ENCODE results near the genes GTF3C6 and REV3L.

- PRO-cap = bidirectional peak, plus-strand start at chr6:110958743, minus-strand start at chr6:110958630
Measured at GRCh38 chr6:110958313-110959379, at the start of gene GTF3C6. GTF3C6 (plus strand) TSS chr6:110958706.

DNA sequence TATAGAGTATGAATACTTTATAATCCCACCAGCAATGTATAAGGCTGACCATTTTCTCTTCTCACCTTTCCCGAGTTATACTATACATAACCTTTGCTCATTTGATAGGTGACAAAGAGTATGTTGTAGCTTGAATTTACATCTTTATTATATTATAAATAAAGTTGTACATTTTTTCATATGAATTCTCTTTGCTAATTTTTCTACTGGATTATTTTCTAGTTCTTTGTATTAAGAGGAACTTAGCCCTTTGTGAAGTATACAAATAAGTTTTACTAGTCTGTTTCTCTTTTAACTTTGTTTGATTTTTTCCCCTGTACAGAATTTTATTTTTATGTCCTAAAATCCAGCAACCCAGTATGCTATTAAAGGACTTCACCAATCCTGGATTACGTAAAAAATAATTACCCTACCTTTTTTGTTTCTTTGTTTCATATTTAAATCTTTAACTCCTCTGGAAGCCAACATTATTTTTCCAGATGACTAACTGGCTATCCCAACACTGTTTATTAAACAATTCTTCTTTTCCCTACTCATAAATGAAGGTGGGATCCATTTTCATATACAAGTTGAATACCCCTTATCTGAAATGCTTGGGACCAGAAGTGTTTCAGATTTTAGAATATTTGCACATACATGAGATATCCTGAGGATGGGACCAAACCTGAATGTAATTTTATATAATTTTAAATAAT, 7.4 kb downstream of the REV3L start:
- PRO-cap = no peak

GRCh38 chr6:111482343-111483348, at the start of gene REV3L:
REV3L (minus strand) TSS chr6:111483218.
- PRO-cap = bidirectional peak, plus-strand start at chr6:111482626, minus-strand start at chr6:111482501; bidirectional peak, plus-strand start at chr6:111483016, minus-strand start at chr6:111482920; bidirectional peak, plus-strand start at chr6:111483390, minus-strand start at chr6:111483165

GRCh38 chr6:111536593-111537284, 53.7 kb upstream of the REV3L start:
- PRO-cap = no peak

- PRO-cap = no peak
Measured at GRCh38 chr6:111576171-111576807, 29.4 kb downstream of the TRAF3IP2 start.

DNA sequence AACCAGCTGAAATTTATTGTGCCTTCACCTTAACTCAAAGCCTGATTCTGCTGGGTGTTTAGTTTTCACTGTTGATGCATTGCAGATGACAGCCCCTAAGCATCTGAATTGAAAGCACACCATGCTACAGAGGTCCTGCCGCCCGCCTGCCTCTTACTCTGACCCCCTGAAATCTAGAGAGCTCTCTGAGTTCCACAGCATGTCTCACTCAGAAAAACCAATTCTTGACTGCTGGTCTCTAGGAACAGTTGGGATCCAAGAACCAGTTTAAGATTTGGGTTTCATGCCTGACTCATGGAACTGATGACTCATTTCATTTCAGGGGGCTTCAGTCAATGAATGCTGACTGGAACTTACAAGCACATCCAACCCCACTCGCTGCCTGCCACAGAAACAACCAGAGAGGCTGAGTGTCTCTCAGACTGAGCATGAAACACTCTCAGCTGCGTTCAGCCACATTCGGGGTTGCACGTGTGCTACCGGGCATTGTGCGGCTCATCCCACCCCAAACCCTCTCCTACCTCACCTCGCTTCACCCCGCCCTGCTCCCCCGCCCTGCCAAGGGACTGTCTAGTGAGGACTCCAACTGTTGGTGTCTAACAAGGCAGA, 19.9 kb upstream of the TRAF3IP2 start:
- PRO-cap = no peak

- PRO-cap = no peak
Measured at GRCh38 chr6:111663012-111663604, 57.4 kb upstream of the TRAF3IP2 start.

DNA sequence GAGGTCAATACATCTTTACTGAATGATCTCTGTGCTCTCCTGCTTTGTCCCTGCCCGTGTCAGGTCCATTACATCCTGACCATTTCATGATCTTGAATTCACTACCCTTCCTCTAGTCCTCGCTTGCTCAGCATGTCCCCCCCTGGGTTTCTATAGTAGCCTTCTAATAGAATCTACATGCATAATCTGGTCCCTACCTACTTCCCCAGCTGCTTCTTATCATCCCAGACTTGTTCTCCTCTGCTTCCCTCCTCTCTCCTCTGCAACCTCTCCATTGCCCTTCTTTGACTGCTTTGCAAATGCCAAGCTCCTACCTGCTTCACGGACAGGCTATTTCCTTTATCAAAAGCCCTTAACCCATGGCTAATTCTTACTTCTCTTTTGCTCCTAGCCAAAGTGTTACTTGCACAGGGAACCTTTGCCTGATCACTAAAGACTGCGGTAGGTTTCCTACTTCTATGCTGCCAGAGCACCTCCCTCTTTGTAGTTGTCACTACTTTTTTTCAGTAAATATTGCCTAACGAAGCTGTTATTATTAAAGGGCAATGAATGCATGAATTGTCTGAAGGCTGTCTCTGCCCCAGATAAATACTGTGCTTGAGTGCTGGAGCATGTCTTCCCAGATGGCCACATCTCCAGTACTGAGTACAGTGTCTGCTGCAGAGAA, 73.3 kb upstream of the TRAF3IP2 start:
- PRO-cap = no peak

GRCh38 chr6:111712360-111712989, 106.8 kb upstream of the TRAF3IP2 start:
- PRO-cap = no peak

DNA sequence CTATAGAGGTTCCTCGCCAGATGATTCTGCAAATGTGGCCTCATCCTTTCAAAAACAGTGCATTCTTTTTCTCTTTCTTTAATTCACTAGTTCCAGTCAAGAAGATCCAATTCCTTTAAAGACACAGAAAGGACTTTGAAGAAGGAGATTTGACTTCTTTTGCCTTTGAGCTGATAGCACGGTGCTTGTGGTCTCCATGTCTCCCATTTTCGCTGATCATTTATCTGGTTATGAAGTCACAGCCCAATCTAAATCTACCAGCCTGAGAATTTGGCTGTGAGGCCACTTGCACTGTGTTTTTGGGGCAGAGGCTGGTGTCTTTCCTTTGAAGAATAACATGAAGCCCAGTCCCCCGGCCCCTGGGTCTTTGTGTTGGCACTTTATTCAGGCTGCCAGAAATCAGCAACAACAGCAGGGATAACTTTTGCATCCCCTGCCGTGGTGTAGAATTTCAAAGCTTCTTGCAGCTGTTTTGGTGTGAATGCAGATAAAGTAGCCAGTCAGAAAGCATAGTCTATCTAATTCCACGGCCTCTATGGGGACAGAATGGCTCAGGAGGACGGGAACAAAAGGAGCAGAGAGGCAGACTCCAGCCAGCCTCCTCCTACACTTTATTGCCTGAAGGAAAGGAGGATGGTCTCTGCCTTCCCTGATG, 125.6 kb upstream of the TRAF3IP2 start:
- PRO-cap = no peak

GRCh38 chr6:111734657-111735040, 129.0 kb upstream of the TRAF3IP2 start:
- PRO-cap = no peak

DNA sequence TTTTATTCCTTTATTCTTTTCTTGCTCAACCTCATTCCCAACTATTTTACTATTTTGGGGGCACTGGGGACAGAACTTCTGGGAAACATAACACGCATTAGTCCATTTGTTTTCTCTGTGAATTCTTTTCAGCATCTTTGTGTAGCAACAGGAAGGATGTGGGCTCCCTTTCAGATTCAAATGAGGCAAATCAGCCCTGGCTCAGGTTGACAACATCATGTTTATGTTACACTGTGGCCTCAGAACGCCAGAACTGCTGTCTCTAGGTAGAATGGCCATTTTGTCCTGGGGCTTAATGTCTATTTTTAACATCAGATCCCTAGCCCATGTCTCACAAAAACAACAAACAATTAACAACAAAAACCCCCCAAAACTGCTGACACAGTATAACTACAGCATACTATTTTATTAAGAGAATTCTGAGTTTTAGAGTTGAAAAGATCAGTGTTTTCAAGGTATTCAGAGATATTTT, 122.1 kb downstream of the FYN start:
- PRO-cap = no peak

DNA sequence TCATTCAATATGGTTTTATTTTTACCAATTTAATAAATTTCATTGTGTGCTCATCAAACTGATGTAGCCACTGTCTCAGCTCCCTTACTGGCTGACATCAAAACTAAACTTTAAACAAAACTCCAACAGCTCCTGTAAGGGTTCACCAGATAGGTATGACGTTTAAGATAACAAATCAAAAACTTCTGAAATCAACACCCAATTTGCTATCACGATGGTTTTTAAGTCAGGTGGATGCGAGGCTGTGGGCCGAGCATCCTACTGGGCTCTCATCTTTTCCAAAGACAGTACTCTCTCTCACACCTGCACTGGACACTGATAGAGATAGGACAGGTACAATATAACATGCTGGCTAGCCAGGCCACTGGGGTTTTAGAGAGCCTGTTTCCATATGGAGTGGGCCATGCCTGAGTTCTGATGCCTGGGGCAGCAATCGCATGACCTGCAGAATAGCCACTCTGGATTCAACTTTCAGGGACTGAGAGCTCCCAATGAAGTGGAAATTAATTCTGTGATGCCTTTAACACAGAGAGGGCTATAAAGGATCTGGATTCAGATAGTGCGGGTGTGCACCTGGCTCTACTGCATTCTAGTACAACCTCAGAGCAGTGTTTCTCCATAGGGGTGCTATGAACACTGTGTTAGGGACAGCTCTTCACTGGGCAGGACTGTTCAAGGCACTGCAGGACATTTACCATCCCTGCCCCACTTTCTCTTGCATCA, 99.3 kb downstream of the FYN start:
- PRO-cap = no peak

- PRO-cap = no peak
Measured at GRCh38 chr6:111976206-111976548, 77.7 kb upstream of the CCN6 start.

GRCh38 chr6:112253296-112253867, 985 bp downstream of the LAMA4 start:
- PRO-cap = no peak

- PRO-cap = no peak
Measured at GRCh38 chr6:113360931-113361750, 496.0 kb upstream of the MARCKS start.

DNA sequence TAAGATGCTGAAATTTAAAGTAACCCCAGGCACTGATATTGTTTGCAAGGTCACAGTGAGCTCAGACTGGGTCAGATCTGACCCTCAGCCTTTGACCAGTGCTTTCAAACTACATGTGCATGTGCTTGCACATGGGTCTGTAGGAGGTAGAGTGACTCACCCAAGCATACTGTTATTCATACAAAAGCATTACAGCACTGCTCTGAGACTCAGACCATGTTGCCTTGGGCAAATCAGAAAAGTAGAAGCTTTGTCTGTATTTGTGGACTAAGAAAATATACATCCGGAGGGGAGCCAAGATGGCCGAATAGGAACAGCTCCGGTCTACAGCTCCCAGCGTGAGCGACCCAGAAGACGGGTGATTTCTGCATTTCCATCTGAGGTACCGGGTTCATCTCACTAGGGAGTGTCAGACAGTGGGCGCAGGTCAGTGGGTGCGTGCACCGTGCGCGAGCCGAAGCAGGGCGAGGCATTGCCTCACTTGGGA, 326.3 kb upstream of the MARCKS start:
- PRO-cap = no peak

- PRO-cap = no peak
Measured at GRCh38 chr6:113642764-113643351, 214.3 kb upstream of the MARCKS start.

DNA sequence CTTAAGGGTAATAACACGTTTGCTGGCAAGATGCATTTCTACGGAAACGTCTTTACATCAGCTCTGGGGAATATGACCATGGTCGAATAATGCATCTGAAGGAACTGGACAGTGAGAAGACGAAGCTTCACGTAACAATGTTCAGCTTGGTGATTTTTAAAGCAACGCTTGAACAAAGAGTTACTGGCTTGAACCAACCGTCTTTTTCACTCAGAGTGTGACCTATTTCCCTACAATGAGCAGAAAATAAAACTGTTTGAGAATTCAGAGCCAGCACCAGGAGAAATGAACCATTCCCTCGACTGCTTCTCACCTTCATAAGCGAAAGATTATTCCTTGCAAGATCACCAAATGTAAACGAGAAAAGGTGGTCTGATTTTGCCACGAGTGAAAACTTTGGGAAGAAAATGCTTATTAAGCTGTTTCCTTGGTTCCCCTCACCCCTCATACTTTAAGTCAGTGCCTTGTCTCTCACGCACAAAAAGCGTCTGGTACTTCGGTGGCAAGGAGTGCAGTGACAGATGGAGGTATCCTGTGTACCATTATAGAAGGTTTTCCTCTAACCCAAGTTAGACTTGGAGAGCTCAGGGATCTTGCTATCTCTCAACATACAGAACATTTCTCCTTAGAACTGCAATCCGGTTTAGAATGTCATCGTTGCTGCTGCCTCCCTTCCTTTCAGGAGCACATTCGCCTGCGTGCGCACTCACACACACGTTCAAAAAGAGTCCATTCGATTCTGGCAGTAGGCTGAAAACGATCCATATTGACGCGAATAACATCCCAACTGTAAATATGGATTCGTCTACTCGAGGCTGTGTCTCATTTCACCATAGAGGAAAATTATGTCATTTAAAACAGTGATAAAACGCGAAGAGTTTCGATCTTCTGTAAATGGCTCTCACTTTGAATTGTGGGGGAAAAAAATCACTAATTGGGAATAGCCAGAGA, 1.2 kb upstream of the MARCKS start:
- PRO-cap = bidirectional peak, plus-strand start at position 480 of the sequence, minus-strand start at position 323 of the sequence

DNA sequence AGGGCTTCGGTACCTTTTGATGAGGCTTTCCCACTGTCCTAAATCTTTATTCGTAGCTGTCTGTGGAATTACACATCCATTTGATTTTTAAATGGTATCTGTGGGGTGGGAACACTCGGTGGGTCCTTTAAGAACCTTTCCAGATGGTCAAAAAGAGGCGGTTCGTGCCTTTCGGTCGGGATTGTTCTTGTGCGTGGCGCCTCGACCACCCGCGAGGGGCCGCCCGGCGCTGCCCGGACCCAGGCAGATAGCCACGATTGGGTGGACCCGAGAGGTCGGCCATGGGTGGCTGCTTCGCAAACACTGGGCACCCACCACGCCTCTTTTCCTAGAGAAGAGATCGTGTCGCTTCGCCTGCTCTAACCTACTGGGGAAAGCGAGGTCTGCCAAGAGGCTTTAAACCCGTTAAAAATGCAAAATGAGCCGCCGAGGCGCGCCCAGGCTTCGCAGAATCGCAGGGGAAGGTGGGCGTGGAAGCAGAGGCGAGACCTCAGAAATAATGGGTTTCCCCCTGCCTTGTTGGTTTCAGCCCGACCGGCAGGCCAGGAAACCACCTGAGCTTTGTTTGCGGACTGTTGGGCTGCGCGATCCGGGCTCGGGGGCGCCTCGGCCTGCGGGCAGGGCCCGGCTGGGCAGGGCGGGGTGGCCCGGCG, 1.4 kb downstream of the MARCKS start:
- PRO-cap = bidirectional peak, plus-strand start at position 44 of the sequence, minus-strand start outside the sequence; unidirectional peak, minus-strand start at position 369 of the sequence; bidirectional peak, plus-strand start outside the sequence, minus-strand start at position 563 of the sequence